ENCODE data around the genes WDFY2, DHRS12 and CCDC70.

DNA sequence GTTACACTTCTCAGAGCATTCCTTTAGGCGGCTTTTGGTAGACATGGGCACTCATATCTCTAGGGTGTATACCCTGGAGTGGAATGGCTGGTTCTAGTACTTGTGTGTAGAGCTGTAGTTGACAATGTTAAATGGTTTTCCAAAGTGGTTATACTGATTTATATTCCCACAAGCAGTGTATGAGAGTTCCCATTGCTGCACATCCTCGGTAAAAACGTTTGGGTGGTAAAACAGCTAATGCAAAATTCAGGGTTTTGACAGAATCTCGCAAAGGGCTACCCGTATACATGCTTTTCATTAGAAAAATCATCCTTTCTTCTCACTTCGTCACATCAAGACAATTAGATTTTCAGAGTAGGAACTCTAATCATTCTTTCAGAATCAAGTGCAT lies 1.8 kb downstream of the RNASEH2B start:
- PRO-cap, 2 experiments, result no peak in any of the 2 experiments

GRCh38 chr13:51043311-51043738 lies 67.7 kb downstream of the C13orf42 start:
- PRO-cap, 2 experiments, result no peak in any of the 2 experiments

- PRO-cap, 2 experiments, result no peak in any of the 2 experiments
These were observed 45.2 kb downstream of the SERPINE3 start for GRCh38 chr13:51384465-51385336.

DNA sequence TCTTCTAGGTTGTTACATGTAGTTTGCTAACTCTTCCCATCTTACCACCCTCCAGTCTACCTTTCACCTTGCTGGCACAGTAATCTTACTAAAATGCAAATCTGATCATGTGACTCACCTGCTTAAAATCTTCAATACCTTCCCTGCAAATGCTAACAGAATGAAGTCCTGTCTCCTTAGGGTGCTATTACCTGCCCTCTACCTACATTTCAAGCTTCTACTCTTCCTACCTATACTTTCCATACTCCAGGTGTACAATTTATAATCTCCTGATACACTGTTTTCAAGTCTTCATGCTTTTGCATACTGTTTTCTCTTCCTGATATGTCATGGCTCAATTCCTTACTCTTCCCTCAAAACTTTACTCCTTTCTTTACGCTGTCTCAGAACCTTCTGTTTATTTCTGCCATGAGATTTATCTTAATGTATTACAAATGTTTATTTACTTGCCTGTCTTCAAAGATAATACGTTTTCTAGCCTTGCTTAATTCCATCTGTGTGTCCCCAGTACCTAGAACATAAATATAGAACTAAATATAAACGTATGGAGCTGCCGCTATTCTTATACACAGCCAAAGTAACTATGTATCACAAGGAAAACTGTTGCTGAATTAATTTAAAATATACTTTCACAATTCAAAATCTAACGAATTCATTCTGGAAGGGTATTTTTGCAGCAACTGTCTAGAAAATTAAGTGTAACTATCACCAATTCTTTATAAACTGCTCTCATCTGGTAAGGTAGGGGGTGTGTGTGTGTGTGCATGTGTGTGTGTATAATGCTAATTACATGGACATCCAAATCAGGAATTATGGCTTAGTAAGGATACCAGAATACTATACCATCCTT lies 30.0 kb downstream of the INTS6 start:
- PRO-cap, 2 experiments, result no peak in any of the 2 experiments

DNA sequence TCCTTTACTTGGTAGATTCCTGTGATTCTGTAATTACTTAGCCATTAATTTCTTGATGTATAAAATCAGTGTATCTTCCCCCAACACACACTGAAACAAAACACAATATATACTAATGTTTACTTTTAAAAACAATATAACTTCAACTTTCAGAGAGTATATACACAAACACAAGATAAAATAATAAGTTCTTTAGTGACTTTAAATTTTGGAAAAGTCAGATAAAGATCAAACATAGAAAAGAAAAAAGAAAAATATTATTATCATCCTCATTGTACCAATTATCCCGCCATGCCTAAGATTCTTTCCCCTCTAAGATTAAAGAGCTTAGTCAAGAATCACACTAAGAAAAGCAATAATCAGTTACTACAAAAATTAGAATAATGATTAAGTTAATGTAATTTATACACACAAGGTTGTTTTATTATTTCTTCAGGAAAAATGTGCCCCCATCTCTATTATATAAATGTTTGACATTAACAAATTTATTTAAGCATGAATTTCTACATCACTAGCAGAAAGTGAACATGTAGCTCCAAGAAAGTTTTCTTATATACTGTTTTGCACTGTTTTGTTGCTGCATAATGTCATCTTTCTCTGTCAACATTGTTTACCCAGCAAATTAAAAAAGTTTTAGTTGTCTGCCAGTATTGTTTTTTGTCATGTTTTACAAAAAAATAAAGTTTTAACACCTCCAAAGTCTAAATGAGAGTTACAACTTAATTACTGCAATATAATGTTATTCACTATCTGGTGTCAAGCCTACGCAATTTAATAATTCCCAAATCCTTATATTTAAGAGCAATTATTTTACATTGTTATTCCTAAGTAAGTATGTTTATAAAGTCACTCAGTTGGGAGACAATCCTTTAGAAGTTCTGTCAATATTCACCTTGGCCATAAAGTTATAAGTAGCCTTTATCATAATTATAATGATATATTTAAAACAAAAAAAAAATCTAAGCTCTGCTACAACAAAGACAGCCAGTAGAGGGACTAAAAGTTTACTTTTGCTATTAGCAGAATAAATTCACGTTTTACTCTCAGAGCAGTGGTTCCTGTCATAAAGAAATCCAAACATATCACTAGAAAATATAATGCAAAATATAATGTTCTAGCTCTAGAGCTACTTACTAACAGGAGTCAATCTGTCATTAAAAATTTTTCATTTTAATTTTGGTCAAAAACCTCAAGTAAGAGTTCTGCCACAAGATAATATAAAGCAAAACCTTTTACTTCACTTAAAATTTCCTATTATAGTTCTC lies 18.2 kb downstream of the INTS6 start:
- PRO-cap, 2 experiments, result no peak in any of the 2 experiments

DNA sequence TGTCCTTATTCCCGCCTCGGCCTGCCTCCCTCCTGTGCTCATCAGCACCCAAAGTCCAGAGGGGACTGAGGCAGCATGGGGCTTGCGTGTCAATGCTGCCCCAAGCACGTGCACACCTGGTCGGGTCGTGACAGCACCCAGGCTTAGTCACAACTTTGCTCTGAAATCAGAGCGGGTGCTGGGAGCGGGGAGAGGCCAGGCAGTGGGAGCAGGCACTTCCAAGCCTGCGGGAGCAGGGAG lies 3.7 kb upstream of the INTS6 start:
- PRO-cap, 2 experiments, result no peak in any of the 2 experiments

DNA sequence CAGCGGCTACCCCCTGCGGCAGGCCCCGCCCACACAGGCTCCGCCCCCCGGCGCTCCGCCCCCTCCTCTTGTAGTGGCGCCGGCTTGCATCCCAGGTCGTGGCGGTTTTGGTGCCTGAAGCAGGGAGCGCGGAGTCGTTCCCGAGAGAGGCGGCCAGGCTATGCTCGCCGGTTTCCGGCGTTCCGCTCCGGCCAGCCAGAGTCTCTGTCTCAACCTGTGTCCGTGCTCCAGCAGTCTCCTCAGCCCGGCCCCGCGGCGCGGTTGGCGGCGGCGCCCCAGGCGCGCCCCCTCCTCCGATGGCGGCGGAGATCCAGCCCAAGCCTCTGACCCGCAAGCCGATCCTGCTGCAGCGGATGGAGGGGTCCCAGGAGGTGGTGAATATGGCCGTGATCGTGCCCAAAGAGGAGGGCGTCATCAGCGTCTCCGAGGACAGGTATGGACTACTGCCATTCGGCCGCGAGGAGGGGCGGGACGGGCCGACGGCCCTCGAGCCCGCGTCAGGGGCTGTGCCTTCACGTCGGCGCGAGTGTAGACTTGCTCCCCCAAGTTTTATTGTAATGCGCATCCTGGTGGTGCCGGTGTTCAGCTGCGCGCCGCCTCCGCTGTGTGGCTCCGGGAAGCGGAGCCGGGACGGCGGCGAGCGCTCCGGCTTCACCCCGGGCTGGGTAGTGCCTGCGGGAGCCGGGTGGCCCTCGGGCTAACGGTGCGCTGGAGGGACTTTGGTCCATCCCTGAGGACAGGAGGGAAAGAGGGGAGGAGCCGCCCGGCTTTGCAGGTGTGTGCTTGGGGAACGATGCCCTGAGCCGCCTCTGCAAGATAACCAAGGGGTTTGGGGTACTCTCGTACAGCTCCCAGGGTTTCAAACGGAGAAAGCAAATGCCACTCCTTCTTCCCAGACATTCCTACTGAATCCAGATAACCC lies at the start of gene WDFY2:
WDFY2 (plus strand) TSS at position 71 of the 922 bp plus-strand sequence.
- PRO-cap, 2 experiments, result peak in 2 of 2 experiments; most common plus-strand start position 94 of the sequence (in 2); most common minus-strand start position 355 of the sequence (in 1)

DNA sequence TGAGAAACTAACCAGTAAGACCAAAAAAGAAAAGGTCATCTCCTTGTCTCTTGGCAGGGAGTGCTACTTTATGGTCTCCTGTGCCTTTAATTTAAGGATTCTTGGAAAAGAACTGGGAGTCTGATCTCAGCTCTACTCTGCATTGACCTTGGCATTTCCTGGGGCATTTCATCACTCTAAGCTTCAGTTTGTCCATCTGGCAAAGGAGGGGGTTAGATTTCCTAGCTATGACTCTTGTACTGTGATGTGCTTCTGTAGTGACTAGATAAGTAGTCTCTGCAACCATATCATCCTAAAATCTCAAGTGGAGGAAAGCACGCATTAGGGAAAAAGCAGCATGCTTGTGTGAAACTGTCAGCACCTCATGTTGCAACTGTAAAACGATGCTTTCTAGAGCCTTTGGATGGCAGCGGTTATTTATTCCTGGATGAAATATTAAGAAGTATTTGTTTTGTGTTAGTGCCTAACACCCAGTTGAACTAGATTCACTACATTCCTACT lies 6.7 kb downstream of the WDFY2 start:
- PRO-cap, 2 experiments, result no peak in any of the 2 experiments

GRCh38 chr13:51643181-51643756 lies 59.0 kb downstream of the WDFY2 start:
- PRO-cap, 2 experiments, result no peak in any of the 2 experiments

GRCh38 chr13:51770997-51772406 lies 32.5 kb downstream of the DHRS12 start:
- PRO-cap, 2 experiments, result no peak in any of the 2 experiments

DNA sequence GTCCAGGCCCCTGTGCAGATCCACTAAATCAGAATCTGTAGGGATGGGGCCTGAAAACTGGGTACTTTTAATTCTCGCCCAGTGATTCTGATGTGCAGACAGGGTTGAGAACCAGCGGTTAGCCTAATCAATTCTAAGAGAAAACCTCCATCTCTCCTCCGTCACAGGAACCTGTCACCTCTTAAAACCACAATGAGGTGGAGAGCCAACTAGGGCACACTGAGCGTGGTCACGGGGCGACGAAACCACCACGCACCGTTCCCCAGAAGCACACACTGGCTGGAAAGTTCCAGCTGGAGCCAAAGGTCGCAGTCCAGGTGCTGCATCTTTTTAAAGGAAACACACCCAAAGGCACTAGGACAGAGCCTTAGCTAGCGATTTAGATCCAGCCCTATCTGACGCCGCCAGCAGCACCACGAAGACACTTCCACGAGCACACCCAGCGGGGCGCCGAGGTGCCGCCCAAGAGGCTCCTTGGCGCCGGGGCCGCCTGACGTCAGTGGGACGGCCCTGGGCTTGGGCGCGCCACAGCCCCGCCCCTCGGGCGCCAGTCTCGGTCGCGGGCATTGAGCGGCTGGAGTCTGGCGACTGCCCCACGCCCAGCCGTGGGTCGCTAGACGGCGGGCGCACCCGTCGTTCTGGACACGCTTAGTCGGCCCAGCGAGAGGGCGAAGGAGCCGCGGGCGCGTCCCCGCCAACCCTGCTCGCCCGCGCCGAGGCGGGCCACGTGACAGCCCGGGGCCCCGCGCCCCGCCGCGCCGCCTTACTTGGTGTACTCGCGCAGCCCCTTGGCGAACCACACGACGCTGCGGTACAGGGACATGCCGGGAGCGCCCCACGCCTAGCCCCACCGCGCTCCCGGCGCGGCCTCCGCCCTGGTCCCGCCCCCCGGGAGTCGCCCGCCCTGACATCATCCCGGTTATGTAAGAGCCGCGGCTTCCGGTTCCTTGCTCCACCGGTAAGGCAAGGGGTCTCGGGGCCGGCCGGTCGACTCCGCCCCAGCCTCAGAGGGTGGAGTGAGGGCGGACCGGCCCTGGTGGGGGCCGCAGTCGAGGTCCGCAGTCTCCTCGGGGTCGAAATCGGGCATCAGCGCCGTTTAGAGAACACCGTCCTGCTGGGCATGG lies at the start of gene DHRS12:
DHRS12 (minus strand) TSS at position 877 of the 1,124 bp plus-strand sequence.
- PRO-cap, 2 experiments, result peak in 2 of 2 experiments; most common plus-strand start position 275 of the sequence (in 1); most common minus-strand start position 417 of the sequence (in 2)

DNA sequence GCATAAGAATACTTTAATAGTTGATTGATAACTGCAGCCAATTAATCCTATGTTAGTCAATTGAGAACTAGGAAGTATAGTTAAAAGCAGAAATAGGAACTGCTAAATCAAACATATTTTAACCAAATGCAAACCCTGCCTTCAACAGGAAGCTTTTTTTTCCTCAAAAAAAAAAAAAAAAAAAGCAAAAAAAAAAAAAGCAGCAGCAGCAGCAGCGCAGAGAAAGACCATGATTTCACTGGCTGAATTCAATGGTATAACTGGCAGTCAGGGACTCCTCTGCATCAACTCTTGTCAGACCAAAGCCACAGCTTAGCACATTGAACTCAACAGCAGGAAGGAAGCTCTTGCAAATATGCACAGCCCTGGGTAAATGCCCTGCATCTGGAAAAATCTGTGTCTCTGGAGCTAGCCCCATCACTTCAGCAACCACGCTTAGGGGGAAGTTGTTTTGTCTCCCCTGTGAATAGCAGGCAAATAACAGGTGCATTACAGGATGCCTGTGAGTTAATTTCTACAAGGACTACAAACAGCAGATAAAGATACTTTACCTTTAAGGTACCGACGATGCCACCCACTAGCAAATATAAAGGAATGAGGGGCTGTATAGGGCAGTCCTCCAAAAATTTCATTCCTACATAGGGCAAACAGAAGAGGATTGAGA lies 17.7 kb upstream of the DHRS12 start:
- PRO-cap, 2 experiments, result peak in 1 of 2 experiments; most common plus-strand start position 287 of the sequence (in 1); most common minus-strand start position 293 of the sequence (in 1)

GRCh38 chr13:51861739-51862428 lies at the start of gene CCDC70:
TSS of gene CCDC70 (plus strand) at chr13:51861969.
- PRO-cap, 2 experiments, result no peak in any of the 2 experiments

DNA sequence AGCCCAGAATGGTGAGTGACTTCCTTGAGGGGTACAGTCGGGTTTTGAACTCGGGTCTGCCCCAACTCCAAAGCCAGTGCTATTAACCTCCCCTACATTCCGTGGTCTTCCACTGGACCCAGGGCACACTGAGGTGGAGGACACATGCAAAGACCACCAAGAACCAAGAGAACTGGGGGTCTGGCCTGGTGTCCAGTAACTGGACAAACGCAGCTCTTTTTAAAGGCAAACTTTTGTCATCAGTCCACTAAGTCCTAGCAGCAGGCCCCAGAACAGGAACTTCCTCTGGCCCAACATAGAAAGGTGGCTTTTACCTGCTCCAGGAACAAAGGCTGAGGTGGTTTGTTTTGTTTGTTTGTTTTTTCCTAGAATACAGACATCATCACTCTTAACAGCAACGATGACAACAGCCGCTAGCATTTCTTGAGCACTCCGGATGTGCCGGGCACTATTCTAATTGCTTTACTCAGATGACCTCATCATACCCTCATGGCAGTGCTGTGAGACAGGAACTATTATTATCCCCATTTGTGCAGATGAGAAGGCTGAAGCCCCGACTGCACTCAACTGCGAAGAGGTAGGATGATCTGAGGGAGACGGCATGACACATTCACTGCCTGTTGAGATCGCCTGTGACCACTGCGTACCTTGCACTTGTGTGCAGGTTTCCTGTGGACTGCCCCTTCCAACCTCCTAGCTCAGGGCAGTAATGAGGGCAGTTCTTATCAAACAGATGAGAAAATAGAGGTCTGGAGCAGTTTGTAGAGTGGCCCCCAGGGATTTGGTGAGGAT lies 66.4 kb downstream of the CCDC70 start:
- PRO-cap, 2 experiments, result no peak in any of the 2 experiments

- PRO-cap, 2 experiments, result no peak in any of the 2 experiments
These were observed 43.3 kb downstream of the ATP7B start for GRCh38 chr13:51967799-51968408.

- PRO-cap, 2 experiments, result peak in 2 of 2 experiments; most common plus-strand start chr13:52454605 (in 1); most common minus-strand start chr13:52454677 (in 2)
These were observed 851 bp upstream of the CKAP2 start for GRCh38 chr13:52454389-52454865.

DNA sequence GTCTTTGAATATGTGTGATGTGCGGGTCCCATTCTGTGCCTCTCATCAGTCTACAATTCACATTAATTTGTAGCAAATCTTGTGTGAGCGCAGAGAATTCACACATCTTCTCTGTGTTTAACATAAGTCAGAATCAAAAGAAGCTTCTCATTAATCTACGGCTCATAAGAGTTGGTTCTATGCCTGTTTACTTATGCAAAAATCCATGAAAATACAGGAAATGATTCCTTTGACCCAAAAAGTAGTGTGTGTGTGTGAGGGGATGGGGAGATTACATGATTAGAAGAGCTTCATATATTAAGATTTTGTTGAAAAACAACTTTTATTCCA lies 1094.4 kb downstream of the OLFM4 start:
- PRO-cap, 2 experiments, result no peak in any of the 2 experiments

- PRO-cap, 2 experiments, result no peak in any of the 2 experiments
These were observed 3.1 kb upstream of the PRR20A start for GRCh38 chr13:57137477-57138147.

DNA sequence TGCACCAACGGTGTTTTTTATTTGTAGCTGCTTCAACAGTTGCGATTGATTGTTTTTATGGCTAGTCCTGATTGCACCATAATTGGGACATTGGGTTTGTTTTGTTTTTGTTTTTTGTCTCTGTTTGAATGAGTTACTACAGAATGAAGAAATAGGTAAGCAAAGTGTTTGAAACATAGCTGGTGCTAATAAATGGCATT lies 31.2 kb upstream of the PCDH17 start:
- PRO-cap, 2 experiments, result no peak in any of the 2 experiments

- PRO-cap, 2 experiments, result no peak in any of the 2 experiments
These were observed 30.2 kb upstream of the PCDH17 start for GRCh38 chr13:57601380-57601758.

Measured in helper T cell (primary cell).